Left colon (tissue), 1 donor: ENCODE measurements around a stretch of chr11.

DNA sequence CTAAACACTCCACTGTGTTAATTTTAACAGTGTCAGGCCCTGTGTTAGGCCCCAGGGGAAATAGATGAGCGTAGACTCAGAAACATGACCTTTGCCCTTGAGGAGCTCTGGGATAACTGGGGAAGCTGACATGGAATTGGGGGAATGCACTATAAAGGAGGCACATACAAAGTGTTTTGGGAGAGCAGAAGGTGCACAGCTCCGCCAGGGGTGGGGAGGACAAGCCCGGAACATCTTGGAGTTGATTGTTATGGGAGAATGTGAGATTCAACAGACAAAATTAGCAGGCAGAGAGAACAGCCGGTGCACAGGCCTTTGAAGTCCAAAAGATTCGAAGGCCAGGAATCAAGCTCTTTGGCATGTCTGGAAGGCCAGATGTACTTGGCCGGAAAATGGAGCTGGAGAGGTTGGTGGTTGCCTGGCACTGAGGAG is 71.8 kb downstream of the ST3GAL4 start:
- PRO-cap: no peak

DNA sequence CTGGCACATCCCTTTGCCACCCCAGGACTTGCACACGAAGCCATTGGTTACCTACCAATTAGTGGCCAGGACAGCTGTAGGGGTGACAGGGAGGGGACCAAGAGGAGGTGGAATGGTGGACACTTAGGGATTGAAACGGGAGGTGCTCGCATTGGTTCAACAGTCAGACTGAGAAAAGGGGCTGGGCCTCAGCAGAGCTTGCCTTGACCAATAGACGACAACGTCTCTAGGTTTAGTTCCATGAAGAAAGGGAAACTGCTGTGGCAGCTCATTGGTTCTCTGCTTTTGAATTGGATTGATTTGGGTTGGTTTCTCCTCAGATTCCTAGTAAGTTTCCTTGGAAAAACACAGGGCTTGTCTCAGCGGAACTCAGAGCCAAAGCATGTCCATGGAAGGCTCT is 78.0 kb downstream of the ST3GAL4 start:
- PRO-cap: no peak

- PRO-cap: no peak
Observed at GRCh38 chr11:127107037-127107337, 106.4 kb upstream of the KIRREL3 start.

DNA sequence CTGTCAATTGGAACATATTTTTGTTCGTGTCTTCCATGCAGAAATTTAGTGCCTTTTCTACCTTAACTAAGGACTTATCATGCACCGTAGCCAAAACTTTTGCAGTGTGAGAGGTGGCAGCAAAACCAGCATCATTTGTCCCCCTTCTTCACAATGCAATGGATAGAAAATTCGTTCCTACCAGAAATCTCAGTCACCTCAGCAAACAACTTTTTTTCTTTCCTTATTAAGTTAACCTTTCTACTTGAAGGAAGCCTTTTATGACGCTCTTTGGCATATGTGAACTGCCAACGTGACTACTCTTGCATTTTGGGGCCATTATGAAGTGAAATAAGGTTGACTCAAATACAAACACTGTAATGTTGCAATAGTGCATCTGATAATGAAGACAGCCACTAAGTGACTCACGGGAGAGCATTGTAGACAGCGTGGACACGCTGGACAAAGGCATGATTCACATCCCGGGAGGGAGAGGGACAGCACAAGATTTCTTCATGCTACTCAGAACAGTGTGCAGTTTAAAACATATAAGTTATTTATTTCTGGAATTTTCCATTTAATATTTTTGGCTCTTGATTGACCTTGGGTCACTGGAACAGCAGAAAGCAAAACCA is 560.8 kb downstream of the ETS1 start:
- PRO-cap: no peak

DNA sequence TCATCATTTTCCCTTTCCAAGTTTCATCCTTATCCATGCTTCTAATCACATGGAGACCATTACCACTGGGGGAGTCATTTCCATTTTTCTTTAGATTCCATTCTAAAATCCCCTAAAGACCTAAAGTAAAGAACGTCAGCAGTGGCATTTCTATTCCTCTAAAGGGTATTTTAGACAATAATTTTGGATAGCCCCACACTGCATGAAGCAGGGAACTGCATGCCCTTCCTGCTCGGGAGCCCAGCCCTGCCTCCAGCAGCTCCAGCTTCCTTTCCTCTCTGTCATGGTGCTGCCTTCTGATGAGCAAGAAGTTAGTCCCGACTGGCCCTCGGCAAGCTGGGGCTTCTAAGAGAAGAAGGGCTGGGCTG is 296.5 kb downstream of the ETS1 start:
- PRO-cap: no peak

DNA sequence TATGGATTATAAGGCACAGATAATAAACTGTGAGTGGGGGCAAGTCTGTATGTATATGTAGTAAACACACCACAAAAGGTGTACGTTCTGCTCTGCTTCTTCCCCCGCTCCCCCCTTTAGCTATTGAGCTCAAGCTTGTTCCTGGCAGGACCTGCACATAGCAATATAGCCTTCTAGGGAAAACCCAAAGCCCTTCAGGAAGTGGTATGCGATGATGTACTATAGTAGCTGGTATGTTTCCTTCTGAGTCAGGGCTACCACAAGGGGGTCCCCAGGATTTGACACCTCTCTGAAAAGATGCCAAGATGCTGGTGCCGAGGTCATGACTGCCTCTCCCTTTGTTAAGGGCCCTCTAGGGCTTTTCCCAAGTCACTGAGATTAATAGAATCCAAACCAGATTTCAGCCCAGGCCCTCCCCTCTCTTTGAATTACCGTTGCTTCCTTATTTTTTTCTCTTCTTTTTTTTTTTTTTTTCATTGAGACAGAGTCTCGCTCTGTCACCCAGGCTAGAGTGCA is 268.5 kb downstream of the ETS1 start:
- PRO-cap: no peak

GRCh38 chr11:128324047-128325331 is 262.9 kb downstream of the ETS1 start:
- PRO-cap: bidirectional peak, plus-strand start at chr11:128324916, minus-strand start at chr11:128324742

- PRO-cap: no peak
Observed at GRCh38 chr11:128417542-128417833, 169.9 kb downstream of the ETS1 start.

DNA sequence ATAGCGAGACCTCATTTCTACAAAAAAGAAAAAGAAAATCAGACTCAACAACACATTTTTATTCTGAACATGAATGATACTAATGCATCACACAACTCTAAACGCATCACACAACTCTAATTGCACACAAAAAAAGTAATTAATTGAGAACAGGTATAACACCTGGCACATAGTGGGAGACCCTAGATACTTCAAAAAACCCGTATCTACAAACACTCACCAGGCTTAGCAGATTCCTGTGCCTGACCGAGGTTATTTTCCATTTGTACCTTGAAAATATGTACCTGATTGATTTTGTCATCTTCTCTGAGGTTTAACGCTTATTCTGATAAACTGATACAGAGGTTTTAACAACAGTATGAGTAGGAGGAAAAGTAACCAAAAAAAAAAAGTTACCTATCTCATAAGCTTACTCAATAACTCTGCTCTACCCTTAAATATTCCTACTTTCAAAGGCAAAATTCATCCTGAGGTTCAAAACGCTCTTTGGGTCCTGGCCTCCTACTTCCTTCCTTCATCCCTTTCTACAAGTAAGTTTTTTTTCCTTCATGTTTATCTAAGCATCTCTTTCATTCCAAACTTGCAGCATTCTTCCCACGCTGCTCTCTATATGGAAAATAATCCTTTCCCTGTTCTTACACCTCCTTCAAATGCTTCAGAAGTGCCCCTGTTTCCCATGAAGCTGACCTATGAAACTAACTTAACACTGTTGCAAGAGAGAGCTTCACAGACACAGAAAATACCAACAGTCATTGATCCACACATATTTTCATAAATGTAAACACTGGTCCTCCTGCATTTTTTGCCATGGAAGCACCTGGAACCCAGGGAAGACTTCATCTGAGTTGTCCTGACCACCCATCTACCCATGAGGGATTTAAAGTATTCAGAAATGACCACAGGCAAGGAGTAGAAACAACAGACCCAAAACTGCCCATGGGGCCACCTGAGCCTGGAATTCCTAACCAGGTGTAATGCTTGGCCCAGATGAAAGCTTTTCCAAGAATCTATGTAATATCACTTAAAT is 73.2 kb downstream of the ETS1 start:
- PRO-cap: no peak

DNA sequence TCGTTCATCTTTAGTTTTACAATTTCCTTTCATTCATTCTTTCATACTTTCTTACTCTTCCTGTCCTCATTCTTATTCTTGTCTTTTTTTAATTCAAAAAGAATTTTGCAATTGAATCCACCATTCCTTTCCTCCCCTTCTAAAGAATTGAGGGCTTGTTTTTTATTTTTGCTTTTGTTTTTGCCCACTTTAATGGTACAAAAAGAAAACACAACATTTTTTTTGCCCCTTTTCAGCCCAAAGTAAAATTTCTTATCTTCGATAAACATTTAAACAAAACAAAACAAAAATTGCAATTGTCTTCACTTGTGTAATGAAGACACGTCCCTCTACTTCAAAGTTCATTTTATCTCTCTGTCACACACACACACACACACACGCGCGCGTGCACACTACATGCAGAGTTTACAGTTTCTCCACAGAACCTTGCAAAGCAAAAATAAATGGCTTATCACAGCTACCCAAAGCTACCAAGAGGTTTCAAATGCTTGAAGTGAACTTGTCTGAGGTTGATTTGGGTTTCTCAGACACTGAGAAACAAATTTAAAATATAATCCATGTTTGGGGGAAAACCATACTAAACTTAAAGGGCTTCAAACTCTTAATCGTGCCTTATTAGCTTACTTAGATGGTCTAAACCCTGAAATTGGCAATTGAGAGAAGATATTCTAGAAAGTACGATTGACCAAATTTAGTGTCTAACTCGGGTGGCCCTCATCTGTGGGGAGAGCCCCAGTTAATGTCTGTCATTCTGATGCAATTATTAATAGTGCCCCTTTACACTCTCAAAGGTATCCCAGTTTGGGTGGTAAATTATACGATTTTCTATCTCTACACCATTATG is 72.2 kb downstream of the ETS1 start:
- PRO-cap: no peak

DNA sequence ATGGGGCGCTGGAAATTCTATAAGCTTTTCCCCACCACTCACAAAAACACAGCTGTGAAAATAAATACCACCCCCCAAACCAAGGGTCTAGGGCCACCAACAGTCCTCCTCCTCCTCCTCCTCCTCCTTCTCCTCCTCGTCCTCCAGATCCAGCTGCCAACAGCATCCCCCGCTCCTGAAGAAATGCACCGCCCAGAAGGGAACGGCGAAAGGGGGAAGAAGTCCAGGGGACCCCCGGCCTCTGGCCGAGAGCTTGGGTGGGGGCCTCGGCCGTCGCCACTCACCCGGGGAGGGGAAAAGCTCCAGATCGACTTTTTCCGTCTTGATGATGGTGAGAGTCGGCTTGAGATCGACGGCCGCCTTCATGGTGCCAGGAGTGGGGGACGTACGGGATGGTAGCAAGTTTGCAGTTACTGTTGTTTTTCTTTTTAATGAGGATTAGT is 65.7 kb downstream of the ETS1 start:
- PRO-cap: no peak

GRCh38 chr11:128550813-128551388 is 36.5 kb downstream of the ETS1 start:
- PRO-cap: no peak

DNA sequence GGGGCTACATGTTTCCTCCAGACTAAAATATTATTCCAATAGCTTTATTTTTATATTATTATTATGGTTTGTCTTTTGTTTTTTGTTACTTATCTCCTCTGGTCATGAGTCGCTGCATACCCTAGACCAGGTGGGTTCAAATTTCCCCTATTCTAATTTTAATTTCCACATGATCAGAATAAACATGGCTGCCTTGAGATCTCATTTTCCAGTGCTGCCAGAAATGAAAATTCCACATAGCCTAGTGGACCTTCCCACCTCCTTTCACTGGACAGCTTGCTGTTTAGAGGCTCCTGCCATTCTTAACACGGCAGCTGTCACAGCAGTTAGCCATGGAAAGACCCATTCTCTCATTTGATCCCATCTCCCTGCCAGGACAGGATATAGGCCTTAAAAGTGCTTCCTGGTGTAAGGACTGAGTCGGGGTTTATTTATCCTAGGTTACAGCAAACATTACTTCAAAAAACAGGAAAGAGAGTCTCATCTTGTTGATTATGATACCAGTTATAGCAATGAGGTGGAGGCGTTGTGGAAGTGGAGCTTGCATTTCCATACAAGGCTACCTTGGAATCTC is 17.2 kb upstream of the ETS1 start:
- PRO-cap: no peak

GRCh38 chr11:128610438-128611854 is 23.6 kb upstream of the ETS1 start:
- PRO-cap: no peak

GRCh38 chr11:128630313-128630705 is 43.0 kb upstream of the ETS1 start:
- PRO-cap: no peak

GRCh38 chr11:128684796-128685481 is 8.9 kb upstream of the FLI1 start:
- PRO-cap: no peak

DNA sequence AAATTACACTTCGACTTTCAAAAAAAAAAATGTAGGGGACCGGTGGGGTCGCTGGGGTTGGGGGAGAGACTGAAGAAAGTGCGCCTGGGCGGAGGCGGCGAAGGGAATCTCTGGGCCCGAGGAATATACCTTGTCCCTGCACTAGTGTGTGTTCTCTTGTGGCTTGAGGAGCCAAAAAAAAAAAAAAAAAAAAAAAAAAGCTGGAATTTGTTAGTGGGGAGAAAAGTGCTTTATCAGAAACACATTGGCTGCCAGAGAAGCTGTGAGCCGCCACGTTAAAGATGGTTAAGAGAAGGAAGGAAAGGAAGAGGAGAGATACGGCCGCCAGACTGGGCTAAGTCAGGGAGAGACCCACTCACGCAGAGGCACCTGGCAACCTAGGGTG is 8.3 kb upstream of the FLI1 start:
- PRO-cap: no peak

DNA sequence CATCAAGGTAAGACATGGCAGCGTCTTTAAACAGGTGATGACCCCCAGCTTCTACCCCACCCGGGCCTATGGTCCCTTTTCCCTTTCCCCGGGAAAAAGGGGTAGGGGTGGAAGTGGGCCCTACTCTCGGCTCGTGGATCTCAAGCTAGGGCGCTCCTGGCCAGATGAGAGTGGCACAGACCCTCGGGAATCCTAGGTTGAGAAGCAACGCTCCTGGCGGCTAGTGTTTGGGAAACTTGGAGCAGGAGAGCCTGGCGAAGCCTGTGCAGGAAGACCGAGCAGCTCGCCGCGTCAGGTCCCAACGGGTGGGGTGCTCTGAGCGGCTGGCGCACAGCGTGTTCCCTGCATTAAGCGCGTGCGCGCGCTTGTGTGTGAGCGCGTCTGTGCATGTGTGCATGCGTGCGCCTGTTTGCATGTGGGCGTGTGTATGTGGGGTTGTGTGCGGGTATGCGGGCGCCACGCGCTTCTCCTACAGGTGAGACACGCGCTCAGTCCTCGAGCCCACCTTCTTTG is 7.1 kb upstream of the FLI1 start:
- PRO-cap: no peak

GRCh38 chr11:128695533-128696748 is 2.1 kb downstream of the FLI1 start:
- PRO-cap: bidirectional peak, plus-strand start at chr11:128696115, minus-strand start at chr11:128695987

- PRO-cap: bidirectional peak, plus-strand start at chr11:128720739, minus-strand start at chr11:128720634
Observed at GRCh38 chr11:128720315-128721128, 26.6 kb downstream of the FLI1 start.